Liver (tissue), 9 donors: ENCODE data around the genes MGAT4D and ELMOD2.

GRCh38 chr4:139454254-139454625 is 319 bp downstream of the RAB33B start:
- PRO-cap, 5 experiments = no peak in any of the 5 experiments
- RAMPAGE, long total RNA, 2 experiments = no peak in any of the 2 experiments
- RRBS = no CpG with 5 or more reads among the region's 24 CpGs

DNA sequence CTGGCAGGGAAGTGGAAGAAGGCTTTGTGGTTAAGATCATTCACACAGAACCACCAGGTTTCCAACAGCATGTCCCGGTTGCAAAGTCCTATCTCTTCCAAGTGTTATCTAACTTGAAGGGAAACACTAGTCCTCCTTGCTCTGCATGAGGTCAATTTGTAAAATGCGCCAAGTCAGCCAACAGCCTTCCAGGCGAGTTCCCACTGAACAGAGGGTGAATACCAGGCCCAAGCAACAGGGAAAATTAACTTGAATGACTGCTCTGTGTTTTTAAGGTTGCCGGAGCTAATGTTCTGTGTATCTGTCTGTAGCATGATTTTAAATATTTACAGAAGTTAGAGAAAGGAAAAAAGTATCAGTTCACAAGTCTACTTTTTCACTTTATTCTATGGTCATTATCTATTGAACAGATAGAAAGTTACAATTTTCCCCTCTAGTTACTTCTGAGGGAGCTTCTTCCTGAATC is 4.9 kb downstream of the SETD7 start:
- PRO-cap, 5 experiments = no peak in any of the 5 experiments
- RAMPAGE, long total RNA, 2 experiments = no peak in any of the 2 experiments
- RRBS = no CpG with 5 or more reads among the region's 4 CpGs

DNA sequence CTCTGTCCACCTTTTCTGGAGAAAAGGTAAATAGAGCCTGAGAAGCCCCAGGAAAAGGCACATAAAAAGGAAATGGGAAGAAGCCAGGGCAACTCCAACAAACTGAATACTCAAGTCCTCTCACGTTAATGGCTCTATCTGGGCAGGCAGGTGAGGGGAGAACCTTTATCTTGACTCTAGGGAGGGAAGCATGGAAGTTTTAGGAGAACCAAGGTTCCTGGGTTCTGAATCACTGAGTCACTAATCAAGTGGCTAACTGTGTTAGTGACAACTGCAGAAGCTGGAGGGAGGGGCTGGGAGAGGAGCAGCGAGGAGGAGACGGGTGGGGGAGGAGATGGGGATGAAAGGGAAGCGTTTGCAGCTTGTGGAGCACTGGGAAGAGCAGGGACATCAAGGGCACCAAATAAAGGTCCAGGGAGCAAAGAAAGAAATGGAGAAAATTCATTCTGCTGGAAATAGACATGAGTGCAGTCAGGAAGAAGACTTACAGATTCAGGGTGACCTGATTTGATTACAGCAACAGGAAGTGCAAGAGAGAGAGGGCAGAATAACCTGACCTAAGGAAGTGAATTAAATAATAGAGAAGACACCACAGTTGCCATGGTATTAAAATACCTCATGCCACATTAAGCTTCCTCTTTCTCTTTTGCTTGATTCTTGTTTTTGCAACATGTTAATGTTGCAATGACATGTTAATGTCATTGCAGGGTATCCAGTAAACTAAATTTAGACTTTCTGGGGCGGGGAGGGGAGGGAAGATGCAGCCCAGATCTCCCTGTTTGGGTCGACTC is 4.5 kb upstream of the SETD7 start:
- PRO-cap, 5 experiments = no peak in any of the 5 experiments
- RAMPAGE, long total RNA, 2 experiments = no peak in any of the 2 experiments
- RRBS = no CpG with 5 or more reads among the region's 6 CpGs

DNA sequence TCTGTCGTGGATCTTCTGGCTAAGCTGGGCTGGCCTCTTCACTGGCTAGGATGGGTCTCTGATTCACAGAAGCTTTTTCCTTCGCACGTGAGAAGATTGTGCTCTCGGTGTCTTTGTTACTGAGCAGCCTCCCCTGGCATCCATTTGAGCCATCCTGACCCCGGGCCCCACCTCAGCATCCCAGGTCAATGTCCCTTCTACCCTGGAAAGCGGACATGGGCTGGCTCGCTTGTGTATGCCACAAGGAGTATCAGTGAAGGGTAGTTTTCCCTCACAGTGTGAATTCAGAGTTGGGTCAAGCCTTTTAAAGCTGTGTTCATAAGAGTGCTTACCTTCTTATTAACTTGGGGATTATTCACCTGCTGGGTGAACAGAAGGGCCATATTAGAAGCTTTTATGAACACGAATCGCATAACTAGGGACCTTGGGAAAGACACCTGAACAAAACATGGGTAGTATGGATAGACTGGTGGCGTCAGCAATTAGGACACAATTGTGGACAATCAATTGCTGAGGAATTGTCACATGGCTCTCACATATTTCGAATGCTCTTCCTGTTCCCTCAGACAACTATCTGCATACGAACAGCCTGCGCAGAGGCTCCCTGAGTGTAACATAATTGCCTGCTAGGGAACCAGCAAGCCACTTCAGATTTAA is 160.6 kb downstream of the MGST2 start:
- PRO-cap, 5 experiments = no peak in any of the 5 experiments
- RAMPAGE, long total RNA, 2 experiments = no peak in any of the 2 experiments
- RRBS = no CpG with 5 or more reads among the region's 13 CpGs

DNA sequence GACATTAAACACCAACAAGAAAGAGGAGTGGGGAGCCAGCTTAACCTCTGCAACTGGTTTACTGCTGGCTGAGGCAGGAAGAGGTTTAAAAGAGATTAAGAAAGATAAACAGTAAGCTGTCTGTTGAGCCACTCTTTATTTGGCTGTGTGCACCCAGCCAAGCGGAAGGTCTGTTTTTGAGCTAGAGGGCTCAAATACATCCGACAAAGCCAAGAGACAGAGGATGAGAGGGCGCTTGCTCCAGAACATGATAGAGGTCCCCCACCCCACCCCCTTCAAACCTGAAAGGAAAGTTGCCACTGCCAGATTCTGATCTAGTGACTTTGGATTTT is 191.4 kb downstream of the MGST2 start:
- PRO-cap, 5 experiments = peak in 2 of 5 experiments; most common plus-strand start position 164 of the sequence (in 1); most common minus-strand start position 60 of the sequence (in 2)
- RAMPAGE, long total RNA, 2 experiments = no peak in any of the 2 experiments
- RRBS = no CpG with 5 or more reads among the region's 3 CpGs

DNA sequence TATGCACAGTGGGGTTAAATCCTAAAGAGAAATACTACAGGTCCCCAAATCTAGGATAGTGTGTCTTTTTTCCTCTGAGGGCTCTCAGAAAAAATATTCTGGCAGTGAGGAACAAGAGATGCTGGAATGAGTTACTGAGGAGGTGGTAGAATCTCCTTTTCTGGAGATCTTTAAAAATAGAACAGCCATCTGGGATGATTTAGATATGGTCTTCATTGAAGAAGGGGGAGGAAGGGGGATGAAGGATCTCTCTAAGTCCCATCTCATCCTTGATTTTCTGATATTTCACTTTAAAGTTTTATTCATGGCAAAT is 235.0 kb downstream of the MAML3 start:
- PRO-cap, 5 experiments = no peak in any of the 5 experiments
- RAMPAGE, long total RNA, 2 experiments = no peak in any of the 2 experiments

DNA sequence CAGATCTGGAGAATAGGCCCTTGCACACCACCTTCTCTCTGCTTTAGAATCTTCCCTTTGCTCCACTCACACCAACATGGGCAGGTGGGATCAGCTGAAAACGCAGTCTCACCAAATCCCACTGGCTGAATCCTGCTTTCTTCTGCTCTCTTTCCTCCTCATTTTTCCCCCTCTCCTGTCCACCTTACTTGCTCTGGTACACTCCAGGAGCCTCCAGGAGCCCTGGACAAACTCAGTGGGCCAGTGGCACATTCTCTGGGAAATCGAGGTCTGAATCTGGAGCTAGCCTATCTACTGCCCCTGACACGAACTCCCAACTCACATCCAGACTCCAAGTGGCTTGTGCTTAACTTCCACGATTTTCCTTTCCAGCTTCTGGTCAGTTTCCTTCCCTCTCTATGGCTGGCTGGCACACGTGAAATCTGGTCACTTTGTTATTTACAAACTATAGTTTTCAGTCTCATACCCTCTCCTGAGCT is 233.0 kb downstream of the MAML3 start:
- PRO-cap, 5 experiments = no peak in any of the 5 experiments
- RAMPAGE, long total RNA, 2 experiments = no peak in any of the 2 experiments
- RRBS = no CpG with 5 or more reads among the region's 5 CpGs

DNA sequence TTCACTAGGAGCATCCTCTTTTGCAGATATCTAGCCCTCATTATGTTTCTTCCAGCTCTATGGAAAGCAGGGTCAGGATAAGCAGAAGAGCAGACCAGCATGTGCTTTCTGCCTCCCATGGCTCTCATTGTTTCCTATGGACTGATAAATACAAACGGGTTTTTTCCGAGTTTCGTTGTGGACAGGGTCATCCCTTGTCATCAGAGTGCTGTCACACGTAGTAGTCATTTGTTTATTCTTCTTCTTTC is 168.1 kb downstream of the MAML3 start:
- PRO-cap, 5 experiments = no peak in any of the 5 experiments
- RAMPAGE, long total RNA, 2 experiments = no peak in any of the 2 experiments
- RRBS = no CpG with 5 or more reads among the region's 4 CpGs

GRCh38 chr4:140119399-140119964 is 34.5 kb downstream of the MAML3 start:
- PRO-cap, 5 experiments = no peak in any of the 5 experiments
- RAMPAGE, long total RNA, 2 experiments = no peak in any of the 2 experiments
- RRBS = no CpG with 5 or more reads among the region's 4 CpGs

DNA sequence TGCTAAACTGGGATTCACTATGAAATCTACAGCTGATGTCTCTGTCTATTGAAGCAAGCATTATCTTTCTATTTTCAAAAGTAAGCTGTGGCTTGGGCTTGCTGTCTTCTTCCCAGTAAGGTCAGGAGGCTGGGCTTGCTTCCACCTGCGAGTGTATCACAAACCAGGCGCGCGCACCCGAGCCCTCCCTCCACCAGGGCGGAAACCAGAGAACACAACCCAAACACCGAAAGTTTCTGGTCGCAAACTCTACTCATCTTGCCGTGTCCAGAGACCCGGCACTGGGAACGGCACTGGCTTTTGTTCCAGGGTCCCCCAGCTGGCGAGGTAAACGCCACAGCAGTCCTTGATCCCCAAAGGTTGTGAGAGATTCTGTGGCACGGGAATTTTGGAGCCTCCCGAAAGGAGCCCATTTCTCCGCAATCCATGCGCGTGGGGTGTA is 3.8 kb downstream of the MAML3 start:
- PRO-cap, 5 experiments = peak in 1 of 5 experiments; most common plus-strand start position 196 of the sequence (in 1)
- RAMPAGE, long total RNA, 2 experiments = no peak in any of the 2 experiments
- RRBS = no CpG with 5 or more reads among the region's 18 CpGs

DNA sequence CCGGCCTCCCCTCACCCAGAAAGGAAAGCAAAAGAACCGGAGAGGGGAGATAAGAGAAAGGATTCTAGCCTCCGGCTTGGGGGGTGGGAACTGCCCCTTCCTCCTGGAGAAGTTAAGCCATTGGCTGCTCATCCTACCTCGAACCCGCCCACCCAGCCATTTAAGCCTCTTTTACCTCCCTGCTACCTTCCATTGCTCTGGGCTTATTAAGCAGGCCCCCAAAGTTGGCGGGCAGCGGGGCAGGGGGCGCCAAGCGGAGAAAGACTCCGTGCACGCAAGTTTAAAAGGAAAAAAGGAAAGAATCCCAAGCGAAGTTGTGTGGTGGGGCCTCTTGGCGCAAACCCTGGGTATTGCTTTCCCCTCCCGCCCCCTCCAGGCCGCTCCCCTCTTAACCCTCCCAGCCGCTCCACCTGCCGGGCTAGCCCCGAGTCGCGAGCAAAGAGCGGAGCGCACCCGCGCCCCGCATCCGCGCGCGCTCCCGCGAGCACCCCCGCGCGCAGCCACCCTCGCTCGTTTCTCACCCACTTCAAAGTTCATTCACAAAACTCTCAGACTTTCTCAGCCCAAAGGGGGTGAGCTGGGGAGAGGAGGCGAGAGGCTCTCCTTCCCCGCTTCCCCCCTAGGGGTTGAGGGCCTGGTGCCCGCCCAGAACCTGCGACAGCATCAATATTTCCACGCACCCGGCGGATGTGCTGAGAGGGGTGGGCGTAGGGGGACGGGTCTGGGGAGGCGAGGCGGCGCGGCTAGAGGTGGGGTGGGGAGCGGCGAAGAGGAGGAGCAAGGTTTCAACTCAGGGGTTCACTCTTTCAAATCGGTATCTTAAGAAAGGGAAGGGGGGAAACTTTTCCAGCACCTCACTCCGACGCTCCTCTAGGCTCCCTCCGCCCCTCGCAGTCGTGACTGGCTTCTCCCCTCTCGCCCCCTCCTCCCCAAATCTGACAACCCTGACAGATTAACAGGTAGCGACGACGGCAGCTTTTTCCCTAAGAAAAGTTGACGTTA is 2.0 kb downstream of the MAML3 start:
- PRO-cap, 5 experiments = peak in 5 of 5 experiments; most common plus-strand start position 746 of the sequence (in 5); most common minus-strand start position 23 of the sequence (in 5)
- RAMPAGE, long total RNA, 2 experiments = no peak in any of the 2 experiments
- RRBS = 9% methylated on average over 1 of the region's 62 CpGs

GRCh38 chr4:140239214-140239836 is 85.3 kb upstream of the MAML3 start:
- PRO-cap, 5 experiments = no peak in any of the 5 experiments
- RAMPAGE, long total RNA, 2 experiments = no peak in any of the 2 experiments
- RRBS = no CpG with 5 or more reads among the region's 9 CpGs

- PRO-cap, 5 experiments = peak in 3 of 5 experiments; most common plus-strand start chr4:140308726 (in 3)
- RAMPAGE, long total RNA, 2 experiments = no peak in any of the 2 experiments
- RRBS = no CpG with 5 or more reads among the region's 10 CpGs
Observed at GRCh38 chr4:140308297-140308920, 65.0 kb upstream of the SCOC start.

GRCh38 chr4:140413482-140413830 is 14.0 kb downstream of the CLGN start:
- PRO-cap, 5 experiments = no peak in any of the 5 experiments
- RAMPAGE, long total RNA, 2 experiments = no peak in any of the 2 experiments
- RRBS = no CpG with 5 or more reads among the region's 23 CpGs

DNA sequence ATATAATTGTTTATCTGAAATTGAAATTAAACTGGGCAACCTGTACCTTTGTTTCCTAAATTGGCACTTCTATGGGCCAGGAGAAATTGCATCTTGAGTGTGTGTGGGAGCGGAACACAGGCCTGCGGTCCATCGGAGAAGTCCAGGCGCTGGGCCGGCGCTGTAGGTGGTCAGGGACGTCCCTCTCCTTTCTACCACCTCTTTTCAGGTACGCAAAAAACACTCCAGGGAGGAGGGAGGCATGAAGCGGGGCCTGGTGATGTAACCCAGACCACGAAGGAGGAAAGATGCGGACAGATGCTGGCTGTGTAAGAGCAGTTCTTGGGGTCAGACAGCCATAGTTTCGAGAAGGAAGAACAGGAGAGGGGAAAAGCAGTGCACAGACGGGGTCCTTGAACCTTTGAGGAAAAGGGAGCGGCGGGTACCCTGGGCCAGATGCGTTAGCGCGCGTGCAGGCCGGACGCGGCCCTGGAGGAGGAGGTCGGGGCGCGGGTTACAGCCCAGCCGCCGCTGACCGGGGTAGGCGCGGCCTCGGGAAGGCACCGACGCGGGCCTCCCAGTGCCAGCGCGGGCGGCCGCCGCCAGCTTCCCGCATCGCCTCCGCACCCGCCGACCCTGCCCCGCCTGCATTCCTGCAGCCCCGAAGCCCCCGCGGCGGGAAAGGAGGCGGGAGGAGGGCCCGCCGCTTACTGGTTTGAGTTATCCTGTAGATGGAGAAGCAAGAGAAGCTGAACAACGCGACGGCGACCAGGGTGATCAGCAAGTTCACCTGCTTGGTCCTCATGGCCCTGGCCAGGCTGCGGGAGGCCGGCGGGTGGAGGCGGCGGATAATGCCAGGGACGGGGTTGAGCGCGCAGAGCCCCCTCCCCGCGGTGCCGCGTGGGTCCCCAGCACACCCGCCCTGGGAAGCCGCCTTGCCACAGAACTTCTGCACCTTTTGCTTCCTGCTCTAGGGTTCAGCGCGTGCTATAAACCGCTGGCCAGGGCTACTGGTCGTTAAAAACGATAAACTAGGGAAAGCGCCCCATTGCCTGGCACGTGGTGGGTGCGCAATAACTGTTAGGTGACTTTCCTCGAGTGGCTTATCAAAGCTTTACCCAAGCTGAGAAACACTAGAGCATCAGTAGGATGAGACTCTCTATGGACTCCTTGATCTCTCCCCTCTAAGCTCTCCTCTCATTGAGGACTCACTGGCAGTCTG is at the start of gene MGAT4D:
Gene MGAT4D (minus strand): TSS at position 855 of the 1,201 bp plus-strand sequence.
- PRO-cap, 5 experiments = no peak in any of the 5 experiments
- RAMPAGE, long total RNA, 2 experiments = no peak in any of the 2 experiments
- RRBS = 7% methylated on average over 9 of the region's 79 CpGs

GRCh38 chr4:140523646-140524888 is at the start of gene ELMOD2:
ELMOD2 (plus strand) TSS chr4:140524168.
- PRO-cap, 5 experiments = peak in 5 of 5 experiments; most common plus-strand start chr4:140524168 (in 5); most common minus-strand start chr4:140524521 (in 4)
- RAMPAGE, long total RNA, 2 experiments = start-site peak on the plus strand in 2 of 2 experiments, at chr4:140524163-140524455 at its widest, 23 to 805 reads per replicate
- RRBS = 1% methylated on average over 22 of the region's 84 CpGs

DNA sequence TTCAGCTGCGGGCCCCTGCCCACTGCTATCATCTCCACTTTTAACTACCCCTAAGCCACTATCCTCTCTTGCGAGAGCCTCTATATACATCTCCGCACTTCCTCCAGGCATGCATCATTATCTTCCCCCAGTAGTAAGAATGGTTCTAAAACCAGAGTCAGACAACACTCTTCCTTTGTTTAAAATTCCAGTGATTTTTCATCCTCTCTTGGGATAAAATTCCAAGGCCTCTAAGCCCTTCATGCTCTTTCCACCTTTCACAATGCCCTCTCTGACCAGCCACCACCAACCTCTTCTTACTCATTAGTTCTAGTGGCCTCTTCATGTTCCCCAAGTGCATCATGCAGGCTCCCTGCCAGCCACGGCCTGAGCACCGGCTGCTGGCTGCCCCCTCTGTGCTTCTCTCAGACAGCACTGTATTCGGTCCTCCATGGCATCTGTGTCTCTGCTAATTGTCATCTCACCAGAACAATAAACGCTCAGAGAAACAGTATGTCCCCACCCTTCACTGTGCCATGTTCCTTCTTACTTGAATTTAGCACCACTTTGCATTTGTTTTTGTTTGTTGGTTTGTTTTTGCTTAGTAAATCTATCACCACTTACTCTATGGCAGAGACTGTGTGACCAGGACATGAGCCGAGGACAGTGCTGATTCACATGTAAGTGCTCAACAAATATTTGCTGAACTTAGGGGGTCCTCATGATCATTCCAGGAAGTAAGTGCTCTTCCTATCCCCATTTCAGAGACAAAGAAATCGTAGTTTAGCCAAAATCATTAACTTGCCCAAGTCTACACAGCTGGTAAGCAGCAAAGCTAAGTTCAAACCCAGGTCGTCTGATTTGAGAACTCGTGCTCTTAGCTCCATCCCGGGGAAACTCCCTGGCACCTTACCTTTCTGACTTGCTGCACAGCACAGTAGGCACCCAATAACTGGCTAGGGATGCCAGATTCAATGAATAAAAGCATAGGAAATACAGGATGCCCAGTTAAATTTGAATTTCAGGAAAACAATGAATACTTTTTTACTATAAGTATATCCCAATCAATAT is 77.0 kb upstream of the UCP1 start:
- PRO-cap, 5 experiments = no peak in any of the 5 experiments
- RAMPAGE, long total RNA, 2 experiments = no peak in any of the 2 experiments
- RRBS = no CpG with 5 or more reads among the region's 12 CpGs

DNA sequence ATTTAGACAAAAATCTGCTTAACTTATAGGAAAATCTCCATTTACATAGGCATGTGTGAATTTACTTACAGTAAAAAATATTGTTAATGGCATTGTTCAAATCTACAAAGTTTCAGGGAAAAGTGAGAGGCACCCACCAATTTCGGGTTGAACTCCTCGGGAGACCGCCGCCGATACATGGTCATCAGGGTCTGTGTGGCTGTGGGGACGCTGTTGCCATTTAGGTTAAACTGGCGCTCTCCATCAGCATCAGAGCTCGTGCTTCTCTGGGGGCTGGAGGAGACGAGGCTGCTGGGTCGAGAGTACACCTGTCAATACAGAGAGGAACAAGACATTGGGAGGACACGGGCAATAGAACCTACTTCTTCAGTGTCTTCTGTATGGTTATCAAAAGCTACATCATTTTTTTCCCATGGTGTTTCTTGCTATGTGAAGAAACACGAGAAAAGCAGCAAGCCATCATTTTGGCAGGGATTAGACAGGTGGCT is 86.6 kb downstream of the TBC1D9 start:
- PRO-cap, 5 experiments = no peak in any of the 5 experiments
- RAMPAGE, long total RNA, 2 experiments = no peak in any of the 2 experiments
- RRBS = no CpG with 5 or more reads among the region's 12 CpGs

GRCh38 chr4:141132065-141133048 is 912 bp downstream of the RNF150 start:
- PRO-cap, 5 experiments = peak in 3 of 5 experiments; most common plus-strand start chr4:141132917 (in 3); most common minus-strand start chr4:141132246 (in 1)
- RAMPAGE, long total RNA, 2 experiments = no peak in any of the 2 experiments
- RRBS = 4% methylated on average over 23 of the region's 96 CpGs

DNA sequence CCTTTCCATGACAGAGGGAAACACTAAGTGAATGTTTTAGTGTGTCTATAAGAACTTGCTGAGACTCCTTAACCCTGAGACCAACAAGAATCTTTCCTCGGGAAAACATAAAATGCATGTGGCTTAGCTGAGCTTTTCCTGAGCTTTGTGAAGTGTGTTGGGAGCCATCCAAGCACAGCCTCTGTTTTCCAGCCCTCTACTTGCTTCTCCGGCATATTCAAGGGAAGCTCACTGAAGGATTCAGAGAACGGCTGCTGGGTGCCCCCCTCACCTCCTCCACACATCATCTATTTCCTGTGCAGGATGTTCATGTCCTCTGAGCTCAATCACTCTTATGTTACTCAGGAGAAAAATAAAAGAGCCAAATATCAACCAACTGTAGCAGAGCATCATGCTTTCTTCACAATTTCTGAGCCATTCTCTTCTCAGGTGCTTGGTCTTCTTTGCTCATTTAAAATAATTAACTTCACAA is 492.2 kb downstream of the IL15 start:
- PRO-cap, 5 experiments = no peak in any of the 5 experiments
- RAMPAGE, long total RNA, 2 experiments = no peak in any of the 2 experiments
- RRBS = no CpG with 5 or more reads among the region's 3 CpGs